ENCODE measurements around a stretch of chr11.

DNA sequence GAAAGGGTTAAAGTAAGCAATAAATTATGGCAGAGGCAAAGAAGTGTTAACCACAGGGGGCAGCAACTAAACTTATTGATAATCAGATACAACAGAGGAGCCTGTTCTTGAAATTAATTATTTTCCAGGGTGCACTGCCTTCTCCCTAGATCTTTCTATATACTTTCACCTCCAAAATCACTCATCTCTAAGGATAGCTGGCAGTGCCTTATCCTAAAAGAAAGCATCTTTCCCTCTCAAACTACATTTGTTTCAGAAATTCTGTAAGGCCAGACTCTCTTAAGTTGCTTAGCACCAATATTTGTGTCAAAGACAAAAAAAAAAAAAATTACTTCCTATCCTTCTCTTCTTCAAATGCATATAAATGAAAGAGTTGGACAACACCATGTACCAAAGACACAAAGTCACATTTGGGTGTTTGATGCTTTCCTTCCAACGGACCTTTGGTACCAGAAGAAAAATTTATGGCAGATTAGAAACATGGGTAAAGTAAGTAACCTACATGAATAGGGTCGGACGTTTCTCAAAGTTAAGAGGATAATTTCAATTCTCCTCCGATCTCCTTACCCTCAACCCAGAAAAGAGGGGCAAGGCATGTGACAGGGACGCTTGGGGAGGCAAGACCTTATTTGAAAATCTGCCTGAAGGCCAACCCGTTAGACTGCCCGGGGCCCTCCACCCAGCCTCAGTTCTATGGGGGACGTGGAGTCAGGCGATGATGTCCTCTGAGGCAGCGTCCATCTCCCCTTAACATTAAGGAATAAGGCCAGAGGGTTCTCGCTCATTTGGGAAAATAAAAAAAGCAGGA, 66.3 kb downstream of the ETS1 start:
- RRBS, result no CpG with 5 or more reads among the region's 11 CpGs
CAGE:
- cytosol, long polyA plus RNA, result no peak
- long polyA plus RNA, result no peak
- nucleus, long polyA plus RNA, result no peak

- RRBS, result no CpG with 5 or more reads among the region's 14 CpGs
CAGE:
- cytosol, long polyA plus RNA, result no peak
- long polyA plus RNA, result no peak
- nucleus, long polyA plus RNA, result no peak
These were observed 34.6 kb downstream of the ETS1 start for GRCh38 chr11:128552387-128553471.

GRCh38 chr11:128692574-128693201, 1.2 kb upstream of the FLI1 start:
- RRBS, result under 1% methylated on average over 22 of the region's 42 CpGs
CAGE:
- cytosol, long polyA plus RNA, result no peak
- long polyA plus RNA, result no peak
- nucleus, long polyA plus RNA, result no peak

- RRBS, result no CpG with 5 or more reads among the region's 13 CpGs
CAGE:
- cytosol, long polyA plus RNA, result no peak
- long polyA plus RNA, result no peak
- nucleus, long polyA plus RNA, result no peak
These were observed 32.1 kb downstream of the FLI1 start for GRCh38 chr11:128725707-128726727.

DNA sequence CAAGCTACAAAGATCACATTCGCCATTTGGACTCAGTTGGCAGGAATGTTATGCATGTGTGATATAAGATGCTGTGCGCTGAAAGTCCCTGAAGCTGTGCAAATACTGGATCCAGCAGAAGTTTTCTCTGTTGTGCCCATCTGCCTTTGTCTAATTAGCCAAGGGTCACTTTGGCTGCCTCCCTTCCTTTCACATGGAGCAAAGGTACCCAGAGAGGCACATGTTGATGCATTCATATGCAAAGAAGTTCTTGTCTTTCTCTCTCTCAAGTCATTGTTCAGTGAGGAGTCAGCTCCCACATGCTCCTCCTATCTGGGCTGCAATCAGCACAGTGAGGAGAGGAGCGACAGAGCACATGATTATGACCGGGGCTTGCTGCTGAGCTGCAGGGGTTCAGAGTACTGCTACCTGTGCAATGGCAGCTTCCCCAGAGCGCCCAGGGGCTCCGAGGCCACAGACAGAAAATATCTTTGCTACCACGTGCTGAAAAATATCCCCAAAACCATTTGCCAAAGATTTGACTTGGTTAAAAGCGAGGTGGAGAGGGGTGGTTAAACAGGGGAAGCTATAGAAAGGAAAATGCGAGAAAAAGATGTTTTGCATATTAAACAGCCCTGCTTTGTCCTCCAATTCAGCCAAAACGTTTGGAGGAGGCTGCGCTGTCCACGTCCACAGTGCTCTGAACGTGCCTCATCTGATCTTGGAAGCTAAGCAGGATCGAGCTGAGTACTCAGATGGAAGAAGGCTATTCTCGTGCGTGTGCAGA, 39.9 kb downstream of the FLI1 start:
- RRBS, result no CpG with 5 or more reads among the region's 16 CpGs
CAGE:
- cytosol, long polyA plus RNA, result no peak
- long polyA plus RNA, result no peak
- nucleus, long polyA plus RNA, result no peak

- RRBS, result no CpG with 5 or more reads among the region's 5 CpGs
CAGE:
- cytosol, long polyA plus RNA, result no peak
- long polyA plus RNA, result no peak
- nucleus, long polyA plus RNA, result no peak
These were observed 25.4 kb downstream of the KCNJ1 start for GRCh38 chr11:128841638-128842176.

DNA sequence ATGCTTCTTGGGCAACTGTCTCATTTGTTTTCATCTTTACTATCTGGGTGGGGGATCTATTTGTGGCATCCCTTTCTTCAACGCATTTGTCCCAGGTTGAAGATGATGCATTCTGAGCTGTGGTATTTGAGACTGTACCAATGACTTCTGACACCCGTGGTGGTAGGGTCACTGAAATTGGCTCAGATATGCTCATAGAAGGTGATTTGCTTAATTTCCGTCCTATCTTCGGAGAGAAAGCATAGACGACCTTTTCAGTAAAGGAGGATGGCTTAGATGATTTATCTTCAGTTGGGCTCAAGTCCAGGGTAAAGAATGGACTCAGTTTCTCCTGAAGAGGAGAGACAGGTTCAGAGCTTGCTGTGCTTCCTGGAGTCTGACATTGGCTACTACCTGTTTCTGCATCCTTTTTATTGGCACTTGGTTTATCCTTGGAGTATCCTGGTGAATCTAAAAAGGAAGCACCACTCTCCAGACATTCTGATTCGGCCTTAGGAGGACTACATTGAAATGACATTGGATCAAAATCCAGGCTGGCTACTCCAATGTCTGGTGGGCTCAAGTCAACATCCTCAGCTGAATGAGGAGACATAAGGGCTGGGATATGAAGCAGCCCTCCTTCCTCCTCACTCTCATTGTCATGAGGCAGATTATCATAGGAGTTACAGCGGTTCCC, 31.7 kb upstream of the TP53AIP1 start:
- RRBS, result no CpG with 5 or more reads among the region's 7 CpGs
CAGE:
- cytosol, long polyA plus RNA, result no peak
- long polyA plus RNA, result no peak
- nucleus, long polyA plus RNA, result no peak

DNA sequence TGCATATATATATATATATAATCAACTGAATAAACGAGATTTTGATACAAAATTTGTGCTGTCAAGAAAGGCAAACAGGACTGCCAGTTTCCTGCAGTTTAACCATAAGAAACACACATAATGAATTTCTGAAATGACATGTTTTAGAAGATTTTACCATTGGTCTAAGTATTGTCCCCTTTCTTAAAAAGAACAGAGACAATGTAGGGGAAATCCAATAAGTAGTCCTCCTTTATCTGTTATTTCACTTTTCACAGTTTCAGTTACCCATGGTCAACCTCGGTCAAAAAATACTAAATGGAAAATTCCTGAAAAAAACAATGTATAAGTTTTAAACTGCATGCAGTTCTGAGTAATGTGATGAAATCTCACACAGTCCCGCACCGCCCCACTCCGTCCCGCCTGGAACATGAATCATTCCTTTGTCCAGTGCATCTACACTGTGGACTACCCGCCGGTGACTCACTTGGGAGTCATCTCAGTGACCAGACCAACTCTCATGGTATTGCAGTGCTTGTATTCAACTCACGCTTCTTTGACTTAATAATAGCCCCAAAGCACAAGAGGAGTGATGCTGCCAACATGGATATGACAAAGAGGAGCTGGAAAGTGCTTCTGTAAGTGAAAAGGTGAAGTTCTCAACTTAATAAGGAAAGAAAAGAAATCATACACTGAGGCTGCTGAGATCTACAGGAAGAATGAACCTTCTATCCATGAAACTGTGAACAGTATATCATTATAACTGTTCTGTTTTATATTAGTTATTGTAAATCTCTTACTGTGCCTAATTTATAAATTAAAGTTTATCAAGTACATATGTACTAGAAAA, 48.8 kb downstream of the ARHGAP32 start:
- RRBS, result no CpG with 5 or more reads among the region's 9 CpGs
CAGE:
- cytosol, long polyA plus RNA, result no peak
- long polyA plus RNA, result no peak
- nucleus, long polyA plus RNA, result no peak

- RRBS, result no CpG with 5 or more reads among the region's 1 CpG
CAGE:
- cytosol, long polyA plus RNA, result no peak
- long polyA plus RNA, result no peak
- nucleus, long polyA plus RNA, result no peak
These were observed 90.4 kb upstream of the ARHGAP32 start for GRCh38 chr11:129282582-129282865.

GRCh38 chr11:129695618-129695935, 120.1 kb upstream of the TMEM45B start:
- RRBS, result no CpG with 5 or more reads among the region's 10 CpGs
CAGE:
- cytosol, long polyA plus RNA, result no peak
- long polyA plus RNA, result no peak
- nucleus, long polyA plus RNA, result no peak

DNA sequence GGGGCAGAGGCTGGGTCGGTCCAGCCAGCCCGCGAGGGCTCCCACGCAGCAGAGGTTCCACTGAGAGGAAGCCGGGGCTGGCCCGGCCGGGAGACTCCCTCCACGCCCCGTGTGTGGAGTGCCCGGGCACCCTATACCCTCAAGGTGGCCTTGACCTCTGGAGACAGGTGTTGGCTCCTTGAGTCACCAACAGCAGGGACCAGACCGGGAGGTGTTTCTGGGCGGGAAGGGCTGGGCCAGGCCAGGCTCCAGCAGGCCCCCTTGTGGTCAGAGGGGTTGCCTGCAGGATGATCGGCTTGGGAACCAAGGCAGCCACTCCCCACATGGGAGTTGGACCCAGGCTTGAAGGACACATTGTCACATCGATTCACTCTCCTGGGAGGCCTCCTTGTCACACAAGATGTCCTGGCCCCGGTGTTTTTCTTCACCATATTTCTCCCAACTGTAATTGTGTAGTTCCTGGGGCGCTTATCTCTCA, 119.6 kb upstream of the TMEM45B start:
- RRBS, result 5% methylated on average over 2 of the region's 16 CpGs
CAGE:
- cytosol, long polyA plus RNA, result no peak
- long polyA plus RNA, result no peak
- nucleus, long polyA plus RNA, result no peak

DNA sequence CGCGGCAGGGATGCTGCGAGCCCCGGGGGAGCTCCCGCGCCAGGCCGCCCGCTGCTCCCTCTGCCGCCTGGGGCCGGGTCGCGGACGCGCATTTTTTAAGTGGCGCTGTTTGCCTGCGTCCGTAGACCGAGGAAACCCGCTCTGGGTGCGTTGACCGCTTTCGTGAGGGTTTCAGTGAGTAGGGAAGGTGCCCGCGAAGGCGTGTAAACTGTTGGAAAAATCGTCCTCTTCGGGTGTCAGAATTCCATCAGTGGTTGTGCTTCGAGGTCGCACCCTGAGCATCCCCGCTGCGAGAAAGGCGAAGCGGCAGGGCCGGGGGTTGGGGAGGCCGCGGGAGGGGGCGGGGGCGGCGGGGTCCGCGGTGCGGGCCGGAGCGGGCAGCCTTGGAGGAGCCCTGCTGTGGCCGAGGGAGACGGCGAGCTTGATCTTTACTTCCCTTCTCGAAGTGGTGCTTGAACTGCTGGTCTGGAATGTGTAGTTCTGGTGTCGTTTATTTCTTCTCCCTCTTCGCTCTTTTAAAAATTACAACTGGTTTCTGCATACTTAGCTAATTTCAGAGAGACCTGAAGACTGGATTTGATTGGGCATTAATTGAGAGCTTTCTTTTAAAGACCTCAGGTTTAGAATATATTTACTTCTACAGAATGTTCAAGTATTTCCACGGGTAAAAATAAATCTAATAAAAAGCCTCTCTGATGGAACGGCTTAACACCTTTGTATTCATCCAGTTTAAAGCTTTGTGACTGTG, 1.1 kb downstream of the APLP2 start:
- RRBS, result 2% methylated on average over 17 of the region's 52 CpGs
CAGE:
- cytosol, long polyA plus RNA, result no peak
- long polyA plus RNA, result no peak
- nucleus, long polyA plus RNA, result no peak

- RRBS, result no CpG with 5 or more reads among the region's 7 CpGs
CAGE:
- cytosol, long polyA plus RNA, result no peak
- long polyA plus RNA, result no peak
- nucleus, long polyA plus RNA, result no peak
These were observed 40.7 kb upstream of the ST14 start for GRCh38 chr11:130118740-130119419.

- RRBS, result no CpG with 5 or more reads among the region's 7 CpGs
CAGE:
- cytosol, long polyA plus RNA, result no peak
- long polyA plus RNA, result no peak
- nucleus, long polyA plus RNA, result no peak
These were observed 35.5 kb upstream of the ST14 start for GRCh38 chr11:130124009-130124624.

- RRBS, result no CpG with 5 or more reads among the region's 10 CpGs
CAGE:
- cytosol, long polyA plus RNA, result no peak
- long polyA plus RNA, result no peak
- nucleus, long polyA plus RNA, result no peak
These were observed 16.3 kb upstream of the ST14 start for GRCh38 chr11:130143284-130143768.

DNA sequence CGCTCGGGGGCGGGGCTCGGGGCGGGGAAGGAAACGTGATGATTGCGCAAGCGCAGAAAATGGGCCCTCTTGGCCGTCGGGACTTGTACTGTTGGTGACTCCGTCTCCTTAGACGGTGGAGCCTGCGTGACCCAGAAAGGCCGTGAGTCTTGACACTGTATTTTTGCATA, 142 bp upstream of the ZBTB44 start:
- RRBS, result no CpG with 5 or more reads among the region's 14 CpGs
CAGE:
- cytosol, long polyA plus RNA, result no peak
- long polyA plus RNA, result no peak
- nucleus, long polyA plus RNA, result no peak

- RRBS, result no CpG with 5 or more reads among the region's 20 CpGs
CAGE:
- cytosol, long polyA plus RNA, result no peak
- long polyA plus RNA, result no peak
- nucleus, long polyA plus RNA, result no peak
These were observed 152.7 kb downstream of the ADAMTS15 start for GRCh38 chr11:130600955-130601799.

- RRBS, result no CpG with 5 or more reads among the region's 5 CpGs
CAGE:
- cytosol, long polyA plus RNA, result no peak
- long polyA plus RNA, result no peak
- nucleus, long polyA plus RNA, result no peak
These were observed 205.3 kb downstream of the ADAMTS15 start for GRCh38 chr11:130653644-130654166.

DNA sequence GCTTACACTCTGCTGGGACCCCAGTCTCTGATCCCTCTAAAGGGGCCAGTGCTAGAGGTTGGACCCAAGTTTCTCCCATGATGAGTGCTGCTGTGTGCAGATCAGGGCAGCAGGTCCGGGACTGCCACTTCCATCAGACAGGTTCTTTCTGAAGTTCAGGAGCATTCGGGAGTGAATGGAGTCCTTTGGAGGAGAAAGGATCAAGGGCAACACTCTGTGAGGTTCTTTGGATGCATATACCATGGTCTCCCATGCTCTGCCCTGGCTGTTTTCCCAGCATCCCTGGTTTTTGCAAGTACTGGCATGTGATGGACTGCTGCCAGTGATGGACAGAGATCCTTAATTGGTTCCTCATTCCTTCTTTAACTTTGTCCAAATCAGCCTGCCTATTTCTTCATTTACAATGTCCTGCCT, 44.0 kb downstream of the NTM start:
- RRBS, result no CpG with 5 or more reads among the region's 2 CpGs
CAGE:
- cytosol, long polyA plus RNA, result no peak
- long polyA plus RNA, result no peak
- nucleus, long polyA plus RNA, result no peak

DNA sequence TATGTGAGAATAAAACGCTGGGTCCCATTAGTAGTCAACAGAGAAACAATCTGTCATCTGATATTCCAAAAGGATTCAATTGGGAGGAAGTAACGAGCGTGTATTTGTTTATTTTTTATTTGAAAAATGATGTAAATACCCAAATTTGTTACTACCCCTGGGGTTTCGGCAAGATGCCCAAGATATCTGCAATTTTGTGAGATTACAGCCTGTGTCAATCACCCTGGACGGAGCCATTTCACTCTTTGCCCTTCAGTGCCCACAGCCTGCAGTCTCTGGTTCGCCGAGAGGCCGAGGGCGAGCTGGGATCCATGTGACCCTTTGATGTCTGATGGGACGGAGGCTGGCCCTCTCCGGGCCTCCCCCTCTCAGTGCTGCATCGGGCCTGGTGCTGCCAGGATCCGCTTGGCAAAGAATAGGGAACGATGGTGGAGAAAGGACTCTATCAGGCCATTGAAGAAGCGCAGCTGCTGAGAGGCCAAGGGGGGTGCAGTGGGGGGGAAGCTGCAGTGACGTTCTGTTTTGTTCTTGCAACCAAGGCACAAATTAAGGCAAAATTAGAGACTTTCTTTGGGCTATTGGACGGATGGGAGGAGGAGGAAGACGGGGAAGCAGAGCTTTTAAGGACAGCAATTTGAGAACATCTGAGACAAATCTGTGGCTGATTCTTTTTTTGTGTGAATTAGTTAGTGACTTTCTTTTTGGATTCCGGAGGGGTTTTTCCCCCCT, 214.3 kb downstream of the NTM start:
- RRBS, result no CpG with 5 or more reads among the region's 19 CpGs
CAGE:
- cytosol, long polyA plus RNA, result no peak
- long polyA plus RNA, result no peak
- nucleus, long polyA plus RNA, result no peak

Measured in H1 (cell line).